H1 (cell line): ENCODE measurements around the gene TFF2.

DNA sequence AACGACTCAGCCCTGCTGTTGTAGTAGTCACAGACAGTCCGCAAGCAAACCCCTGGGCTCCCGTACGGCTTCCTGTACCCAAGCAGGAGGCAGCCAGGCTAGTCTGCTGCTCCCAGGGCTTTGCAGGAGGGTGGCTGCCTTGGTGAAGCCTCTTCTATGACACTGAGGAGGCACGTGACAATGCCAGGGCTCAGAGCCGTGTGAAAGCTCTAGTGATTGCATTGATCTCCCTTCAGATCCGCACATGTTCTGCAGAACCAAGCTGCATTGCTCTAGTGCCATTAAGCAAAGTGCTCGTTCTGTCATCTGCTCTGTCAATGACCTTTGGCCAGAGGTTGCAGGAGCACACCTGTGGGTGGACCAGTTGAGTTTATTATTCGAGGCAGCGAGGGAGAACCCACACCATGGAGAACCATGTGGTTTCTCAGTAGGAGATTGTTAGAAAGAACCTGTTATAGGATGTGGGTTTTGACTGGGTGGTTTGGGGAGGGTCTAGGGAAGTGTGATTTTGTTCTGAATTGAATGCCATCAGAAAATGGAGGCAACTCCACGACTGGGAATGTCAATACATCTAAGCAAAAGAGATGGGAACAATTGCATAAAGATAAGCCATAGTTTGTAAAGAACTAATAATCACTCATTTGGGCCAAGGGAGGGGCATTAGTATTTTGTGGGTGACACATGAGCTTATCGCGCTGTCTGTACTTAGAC lies 18.2 kb downstream of the UMODL1 start:
- RRBS = no CpG with 5 or more reads among the region's 13 CpGs
CAGE:
- cytosol, long polyA plus RNA = no peak
- long polyA plus RNA = no peak
- nucleus, long polyA plus RNA = no peak

- RRBS = no CpG with 5 or more reads among the region's 7 CpGs
CAGE:
- cytosol, long polyA plus RNA = no peak
- long polyA plus RNA = no peak
- nucleus, long polyA plus RNA = no peak
Observed at GRCh38 chr21:42101360-42101579, 30.2 kb downstream of the UMODL1 start.

DNA sequence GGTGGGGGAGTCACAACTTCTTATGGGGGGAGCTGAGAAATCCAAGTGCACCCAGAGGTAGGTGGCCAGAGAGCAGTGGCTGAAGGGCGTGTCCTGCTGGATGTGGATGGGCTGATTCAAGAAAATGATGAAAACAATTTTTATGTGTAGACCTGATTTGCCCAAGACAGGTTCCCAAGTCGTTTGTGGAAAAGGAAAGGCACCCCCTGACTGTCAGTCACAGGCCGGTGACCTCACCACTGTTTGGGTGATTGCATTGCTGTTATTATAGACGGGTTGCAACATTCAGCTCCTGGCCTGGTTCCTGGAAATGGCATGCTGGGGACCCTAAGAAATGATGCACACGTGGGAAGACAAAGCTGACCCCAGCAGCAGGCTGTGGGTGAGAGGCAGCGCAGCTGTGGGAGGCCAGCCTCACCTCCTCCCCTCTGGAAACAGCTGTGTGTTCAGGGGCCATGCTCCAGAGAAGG lies 23.6 kb upstream of the ABCG1 start:
- RRBS = no CpG with 5 or more reads among the region's 6 CpGs
CAGE:
- cytosol, long polyA plus RNA = no peak
- long polyA plus RNA = no peak
- nucleus, long polyA plus RNA = no peak

- RRBS = 92% methylated on average over 4 of the region's 26 CpGs
CAGE:
- cytosol, long polyA plus RNA = no peak
- long polyA plus RNA = no peak
- nucleus, long polyA plus RNA = no peak
Observed at GRCh38 chr21:42278946-42279669, 36.1 kb downstream of the TFF3 start.

GRCh38 chr21:42283072-42283620 lies 32.1 kb downstream of the TFF3 start:
- RRBS = no CpG with 5 or more reads among the region's 7 CpGs
CAGE:
- cytosol, long polyA plus RNA = no peak
- long polyA plus RNA = no peak
- nucleus, long polyA plus RNA = no peak

DNA sequence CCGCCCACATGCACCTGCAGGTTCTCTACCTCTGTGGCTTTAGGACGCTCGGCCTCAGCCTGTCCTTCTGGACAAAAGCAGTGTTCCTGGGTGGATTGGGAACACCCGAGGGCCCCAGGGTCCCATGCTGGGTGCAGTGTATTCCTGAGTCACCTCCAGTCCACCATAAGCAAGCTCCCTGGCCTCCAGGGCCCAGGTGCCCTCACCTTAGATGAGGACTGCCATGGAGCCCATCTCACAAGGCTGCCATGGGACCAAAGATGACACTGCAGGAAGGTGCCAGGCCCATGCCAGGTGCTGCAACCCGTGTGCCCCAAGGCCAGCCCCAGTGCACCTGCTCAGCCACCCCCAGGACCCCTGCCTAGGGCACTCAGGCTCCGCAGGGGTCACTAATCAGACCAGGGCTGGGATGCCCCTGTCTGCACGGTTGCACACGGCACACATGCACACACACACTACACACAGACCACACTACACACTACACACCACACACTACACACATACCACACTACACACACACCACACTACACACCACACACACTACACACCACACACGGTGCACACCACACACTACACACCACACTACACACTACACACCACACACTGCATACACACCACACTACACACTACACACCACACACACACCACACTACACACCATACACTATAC lies 22.9 kb downstream of the TFF3 start:
- RRBS = no CpG with 5 or more reads among the region's 9 CpGs
CAGE:
- cytosol, long polyA plus RNA = no peak
- long polyA plus RNA = no peak
- nucleus, long polyA plus RNA = no peak

GRCh38 chr21:42350792-42351333 lies at the start of gene TFF2:
TSS of gene TFF2 (minus strand) at chr21:42350994.
- RRBS = 93% methylated on average over 4 of the region's 16 CpGs
CAGE:
- cytosol, long polyA plus RNA = no peak
- long polyA plus RNA = no peak
- nucleus, long polyA plus RNA = no peak

GRCh38 chr21:42467153-42467675 lies 28.8 kb downstream of the RSPH1 start:
- RRBS = no CpG with 5 or more reads among the region's 10 CpGs
CAGE:
- cytosol, long polyA plus RNA = no peak
- long polyA plus RNA = no peak
- nucleus, long polyA plus RNA = no peak

- RRBS = 5% methylated on average over 1 of the region's 21 CpGs
CAGE:
- cytosol, long polyA plus RNA = no peak
- long polyA plus RNA = no peak
- nucleus, long polyA plus RNA = no peak
Observed at GRCh38 chr21:42496780-42497275, 804 bp upstream of the RSPH1 start.

DNA sequence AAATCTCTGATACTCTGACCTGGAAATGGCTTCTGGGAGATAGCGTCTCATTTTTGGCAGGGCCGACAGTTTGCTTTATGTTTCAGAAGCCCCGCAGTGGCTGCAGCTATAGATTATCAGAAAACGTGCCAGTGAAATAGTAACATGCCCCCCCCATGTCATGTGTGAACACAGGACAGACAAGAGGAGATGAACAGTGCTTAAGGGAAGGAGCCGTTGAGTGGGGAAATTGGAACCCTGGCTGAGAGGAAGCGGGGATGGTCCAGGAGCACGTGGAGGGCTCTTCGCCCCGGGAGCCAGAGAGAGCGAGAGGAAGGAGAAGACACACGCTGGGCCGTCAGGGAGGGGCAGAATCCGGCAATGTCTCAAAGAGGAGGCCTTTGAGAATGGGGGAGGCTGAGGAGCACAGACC lies 48.9 kb downstream of the SLC37A1 start:
- RRBS = 90% methylated on average over 5 of the region's 13 CpGs
CAGE:
- cytosol, long polyA plus RNA = no peak
- long polyA plus RNA = no peak
- nucleus, long polyA plus RNA = no peak

DNA sequence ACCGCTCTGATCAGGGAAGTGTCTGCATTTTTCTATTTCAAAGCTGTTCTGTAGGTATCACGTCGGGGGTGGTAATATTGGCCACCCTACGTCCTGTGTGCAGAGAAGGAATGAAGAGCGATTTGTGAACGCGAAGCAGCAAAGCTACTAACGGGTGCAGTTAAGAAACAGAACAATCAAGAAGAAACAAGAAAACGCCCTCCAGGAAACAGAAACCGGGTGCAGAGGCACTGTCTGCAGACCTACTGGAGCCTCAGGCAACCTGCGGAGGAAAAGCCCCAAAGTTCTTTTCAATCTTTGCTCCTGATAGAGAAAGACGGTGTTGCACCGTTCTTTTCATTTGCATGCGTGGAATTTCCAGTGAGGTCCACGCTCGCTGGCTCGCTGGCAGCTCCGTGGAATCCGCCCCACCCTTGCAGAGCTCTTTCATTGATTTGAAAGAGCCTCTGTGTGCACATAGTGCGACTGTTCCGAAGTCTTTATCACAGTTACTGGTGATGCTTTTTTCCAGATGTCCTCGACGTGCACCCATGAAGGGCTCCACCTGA lies 37.0 kb upstream of the PDE9A start:
- RRBS = no CpG with 5 or more reads among the region's 23 CpGs
CAGE:
- cytosol, long polyA plus RNA = no peak
- long polyA plus RNA = no peak
- nucleus, long polyA plus RNA = no peak

DNA sequence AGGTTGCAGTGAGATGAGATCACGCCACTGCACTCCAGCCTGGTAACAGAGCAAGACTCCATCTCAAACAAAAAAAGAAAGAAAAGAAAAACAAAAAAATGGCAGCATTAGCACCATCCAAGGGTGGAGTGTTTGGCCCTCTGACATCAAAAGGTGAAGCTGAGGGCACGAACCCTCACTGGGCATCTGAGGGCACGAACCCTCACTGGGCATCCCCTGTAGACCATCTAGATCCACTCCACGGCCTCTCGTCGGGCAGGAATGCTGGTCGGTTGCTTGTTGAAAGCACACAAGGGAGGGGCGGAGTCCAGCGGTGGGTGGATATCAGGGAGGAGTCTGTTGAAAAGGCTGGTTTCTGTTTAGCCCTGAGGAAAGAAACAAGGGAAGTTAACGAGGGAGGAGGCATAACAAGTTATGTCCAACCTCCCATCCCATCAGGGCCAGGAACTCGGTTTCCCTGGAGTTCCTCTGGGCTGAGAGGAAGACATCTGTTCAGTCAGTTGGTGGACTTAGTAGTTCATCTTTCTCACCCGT lies 32.3 kb upstream of the PDE9A start:
- RRBS = no CpG with 5 or more reads among the region's 12 CpGs
CAGE:
- cytosol, long polyA plus RNA = no peak
- long polyA plus RNA = no peak
- nucleus, long polyA plus RNA = no peak

- RRBS = no CpG with 5 or more reads among the region's 22 CpGs
CAGE:
- cytosol, long polyA plus RNA = no peak
- long polyA plus RNA = no peak
- nucleus, long polyA plus RNA = no peak
Observed at GRCh38 chr21:42656108-42656900, 2.9 kb downstream of the PDE9A start.

DNA sequence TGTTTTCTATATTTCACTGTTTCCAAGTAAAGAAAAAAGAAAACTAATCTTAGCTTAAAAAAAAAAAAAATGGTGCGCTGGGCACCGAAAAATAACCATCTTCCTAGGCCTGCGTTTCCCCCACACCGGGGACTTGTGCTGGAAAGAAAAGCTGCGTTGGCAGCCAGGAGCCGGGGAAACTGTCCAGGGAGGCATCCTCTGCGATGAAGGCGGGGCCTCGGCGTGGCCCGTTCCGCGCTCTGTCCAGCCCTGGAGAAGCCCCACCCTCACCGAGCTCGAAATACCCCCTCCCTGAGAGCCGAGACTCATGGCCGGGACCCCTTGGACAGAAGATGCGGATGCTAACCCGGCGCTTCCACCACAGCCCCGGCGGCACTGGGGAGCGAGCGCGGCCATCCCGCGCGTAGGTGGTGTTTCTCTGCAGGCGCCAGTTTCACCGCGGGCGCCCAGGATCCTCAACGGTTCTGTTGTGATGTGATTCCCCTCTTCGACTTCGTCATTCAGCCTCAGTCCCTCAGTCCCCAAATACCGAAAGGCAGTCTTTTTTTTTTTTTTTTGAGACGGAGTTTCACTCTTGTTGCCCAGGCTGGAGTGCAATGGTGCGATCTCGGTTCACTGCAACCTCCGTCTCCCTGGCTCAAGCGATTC lies 31.6 kb downstream of the PDE9A start:
- RRBS = no CpG with 5 or more reads among the region's 41 CpGs
CAGE:
- cytosol, long polyA plus RNA = no peak
- long polyA plus RNA = no peak
- nucleus, long polyA plus RNA = no peak

- RRBS = no CpG with 5 or more reads among the region's 8 CpGs
CAGE:
- cytosol, long polyA plus RNA = no peak
- long polyA plus RNA = no peak
- nucleus, long polyA plus RNA = no peak
Observed at GRCh38 chr21:42689603-42689940, 36.2 kb downstream of the PDE9A start.

- RRBS = no CpG with 5 or more reads among the region's 10 CpGs
CAGE:
- cytosol, long polyA plus RNA = no peak
- long polyA plus RNA = no peak
- nucleus, long polyA plus RNA = no peak
Observed at GRCh38 chr21:42784241-42784876, 95.0 kb downstream of the WDR4 start.

DNA sequence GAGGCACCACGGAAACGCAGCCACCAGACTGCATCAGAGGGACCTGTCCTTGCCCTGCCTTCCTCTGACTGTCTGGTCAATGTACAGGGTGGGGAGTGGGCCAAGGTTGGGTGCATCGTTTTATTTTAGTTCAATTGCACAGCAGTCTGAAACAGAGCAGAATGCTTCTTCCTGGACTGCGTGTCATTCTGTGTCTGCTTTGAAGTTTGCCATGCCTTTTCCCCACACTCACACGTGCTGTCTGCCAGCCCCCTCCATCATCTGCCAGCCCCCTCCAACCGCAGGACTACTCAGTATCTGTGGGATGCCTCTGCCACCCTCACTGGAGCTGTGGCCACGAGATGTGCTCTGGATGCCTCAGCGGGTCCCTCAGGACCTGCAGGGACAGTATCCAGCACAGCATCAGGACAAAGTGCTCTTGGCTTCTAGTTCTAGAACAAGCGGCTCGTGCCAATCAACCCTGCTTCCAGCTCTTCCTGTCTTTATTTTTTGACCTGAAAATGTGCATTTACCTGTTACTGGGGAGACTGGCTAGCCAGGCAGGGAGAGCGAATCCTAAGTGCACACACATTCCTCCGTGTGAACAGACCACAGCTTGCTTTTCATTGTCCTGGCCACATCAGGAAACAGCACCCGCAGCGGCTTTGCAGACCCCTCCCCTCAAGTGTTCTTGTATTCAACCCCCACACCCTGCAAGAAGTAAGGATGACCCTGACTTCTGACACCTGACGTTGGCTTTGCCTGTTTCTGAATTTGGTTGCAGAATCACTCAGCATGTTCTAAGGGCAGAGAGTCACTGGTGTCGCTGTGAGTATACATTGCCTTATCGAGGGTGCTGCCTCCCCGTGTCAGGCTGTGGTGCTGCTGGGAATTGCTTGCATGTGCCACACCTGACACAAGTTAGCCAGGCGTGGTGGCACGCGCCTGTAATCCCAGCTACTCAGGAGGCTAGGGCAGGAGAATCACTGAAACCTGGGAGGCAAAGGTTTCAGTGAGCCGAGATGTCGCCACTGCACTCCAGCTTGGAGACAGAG lies 46.2 kb downstream of the WDR4 start:
- RRBS = no CpG with 5 or more reads among the region's 23 CpGs
CAGE:
- cytosol, long polyA plus RNA = no peak
- long polyA plus RNA = no peak
- nucleus, long polyA plus RNA = no peak

DNA sequence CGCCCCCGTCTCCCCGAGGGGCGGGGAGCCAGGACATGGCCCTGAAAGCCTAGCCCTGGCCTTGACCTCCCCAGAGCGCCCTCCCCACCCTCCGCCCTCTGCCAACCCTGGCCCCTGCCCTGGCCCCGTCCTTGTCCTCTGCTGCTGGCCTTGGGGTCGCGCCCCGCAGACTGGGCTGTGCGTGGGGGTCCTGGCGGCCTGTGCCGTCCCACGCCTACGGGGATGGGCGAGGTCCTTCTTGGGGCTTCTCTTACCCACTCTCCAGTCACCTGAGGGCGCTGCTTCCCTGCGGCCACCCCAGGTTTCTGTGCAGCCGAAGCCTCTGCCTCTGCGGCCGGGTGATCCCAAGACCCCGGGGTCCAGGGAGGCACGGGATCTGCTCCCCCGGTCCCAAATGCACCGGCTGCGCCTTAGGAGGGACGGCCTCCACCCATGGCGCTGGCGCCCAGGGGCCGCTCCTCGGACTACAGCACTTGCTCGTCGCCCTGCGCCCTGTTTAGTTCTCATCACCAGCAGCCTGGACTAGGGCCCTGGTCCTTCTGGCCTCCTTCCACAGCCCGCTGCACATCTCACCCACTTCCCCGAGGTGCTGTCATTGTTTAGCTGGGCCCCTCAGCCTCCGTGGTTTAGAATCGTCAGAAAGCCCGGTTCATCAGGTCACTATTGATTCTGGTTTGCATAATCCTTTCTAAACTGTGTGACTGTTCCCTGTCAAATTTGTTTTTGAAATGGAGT lies 41.5 kb downstream of the WDR4 start:
- RRBS = no CpG with 5 or more reads among the region's 39 CpGs
CAGE:
- cytosol, long polyA plus RNA = no peak
- long polyA plus RNA = no peak
- nucleus, long polyA plus RNA = no peak

DNA sequence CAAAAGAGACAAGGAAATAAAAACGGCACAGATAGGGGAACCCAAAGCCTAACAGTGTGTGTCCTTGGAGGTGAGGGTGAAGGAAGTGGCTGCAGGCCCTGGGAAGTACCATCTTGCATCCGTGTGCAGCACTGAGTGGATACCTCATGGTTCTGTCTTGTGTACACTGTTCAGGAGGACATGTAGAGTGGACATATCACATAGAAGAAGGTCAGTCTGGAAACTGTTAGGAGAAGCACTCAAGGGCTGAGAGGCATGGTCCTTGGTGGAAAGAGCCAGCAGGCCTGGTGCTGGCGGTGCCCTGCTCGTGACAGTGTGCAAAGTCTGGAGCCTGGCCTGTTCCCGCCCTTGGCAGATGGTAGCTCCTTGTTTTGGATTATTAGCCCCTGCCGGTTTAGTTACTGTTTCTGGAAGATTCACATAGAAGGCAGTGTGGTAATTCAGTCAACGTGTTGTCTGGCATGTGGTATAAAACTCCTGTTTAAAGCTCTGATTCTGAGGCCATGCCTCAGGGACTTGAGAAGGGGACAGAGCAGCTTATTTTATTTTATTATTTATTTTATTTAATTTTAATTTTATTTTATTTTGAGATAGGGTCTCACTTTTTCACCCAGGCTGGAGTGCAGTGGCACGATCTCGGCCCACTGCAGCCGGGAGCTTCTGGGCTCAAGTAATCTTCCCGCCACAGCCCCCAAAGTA lies 6.8 kb downstream of the PKNOX1 start:
- RRBS = no CpG with 5 or more reads among the region's 11 CpGs
CAGE:
- cytosol, long polyA plus RNA = no peak
- long polyA plus RNA = no peak
- nucleus, long polyA plus RNA = no peak

DNA sequence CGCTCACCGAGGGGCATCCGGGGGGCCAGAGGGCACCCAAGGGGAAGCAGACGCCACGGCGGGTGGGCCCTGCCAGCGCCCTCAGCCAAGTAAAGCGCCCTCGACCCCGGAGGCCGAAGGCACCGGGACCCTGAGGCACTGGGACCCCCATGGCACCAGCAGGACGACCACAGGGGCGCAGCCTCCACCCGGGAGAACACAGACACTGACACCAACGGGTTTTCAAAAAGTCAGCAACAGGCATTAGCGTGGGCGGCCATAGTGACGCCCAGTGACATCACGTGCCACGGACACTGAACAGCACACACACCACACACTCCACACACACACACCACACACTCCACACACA lies 4.6 kb downstream of the CRYAA start:
- RRBS = 40% methylated on average over 12 of the region's 21 CpGs
CAGE:
- cytosol, long polyA plus RNA = no peak
- long polyA plus RNA = no peak
- nucleus, long polyA plus RNA = no peak